ENCODE measurements around the genes SELP, MROH9, FMO1 and FMO4.

DNA sequence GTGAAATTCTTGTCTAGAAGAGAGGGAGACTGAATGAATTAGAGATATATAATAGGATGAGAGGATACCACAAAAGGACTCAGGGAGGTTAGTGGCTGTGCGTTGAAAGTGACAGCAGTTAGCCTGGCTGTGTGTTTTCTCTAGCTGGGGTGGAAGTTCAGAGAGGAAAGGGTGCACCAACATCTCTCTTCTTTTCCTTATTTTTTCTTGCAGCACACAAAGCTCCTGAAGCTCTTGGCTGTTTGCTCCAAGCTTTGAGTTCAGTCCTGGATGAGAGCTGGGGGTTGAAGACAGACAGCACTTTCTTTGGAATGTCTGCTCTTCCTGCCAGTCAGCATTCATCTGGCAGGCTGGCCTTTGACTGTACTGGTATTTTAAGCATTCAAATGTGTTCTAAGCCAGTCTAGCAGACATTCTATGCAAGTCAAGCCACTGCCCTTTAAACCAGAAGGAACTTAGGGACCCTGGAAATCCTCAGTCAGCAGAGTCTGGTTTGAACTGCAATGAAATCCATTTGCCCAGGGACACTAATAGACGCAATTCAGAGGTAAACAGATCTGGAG is 44.9 kb downstream of the XCL1 start:
- PRO-cap = no peak
- CAGE, long polyA plus RNA = no peak

GRCh38 chr1:168726034-168726848 is 2.8 kb downstream of the DPT start:
- PRO-cap = no peak
- CAGE, long polyA plus RNA = no peak

DNA sequence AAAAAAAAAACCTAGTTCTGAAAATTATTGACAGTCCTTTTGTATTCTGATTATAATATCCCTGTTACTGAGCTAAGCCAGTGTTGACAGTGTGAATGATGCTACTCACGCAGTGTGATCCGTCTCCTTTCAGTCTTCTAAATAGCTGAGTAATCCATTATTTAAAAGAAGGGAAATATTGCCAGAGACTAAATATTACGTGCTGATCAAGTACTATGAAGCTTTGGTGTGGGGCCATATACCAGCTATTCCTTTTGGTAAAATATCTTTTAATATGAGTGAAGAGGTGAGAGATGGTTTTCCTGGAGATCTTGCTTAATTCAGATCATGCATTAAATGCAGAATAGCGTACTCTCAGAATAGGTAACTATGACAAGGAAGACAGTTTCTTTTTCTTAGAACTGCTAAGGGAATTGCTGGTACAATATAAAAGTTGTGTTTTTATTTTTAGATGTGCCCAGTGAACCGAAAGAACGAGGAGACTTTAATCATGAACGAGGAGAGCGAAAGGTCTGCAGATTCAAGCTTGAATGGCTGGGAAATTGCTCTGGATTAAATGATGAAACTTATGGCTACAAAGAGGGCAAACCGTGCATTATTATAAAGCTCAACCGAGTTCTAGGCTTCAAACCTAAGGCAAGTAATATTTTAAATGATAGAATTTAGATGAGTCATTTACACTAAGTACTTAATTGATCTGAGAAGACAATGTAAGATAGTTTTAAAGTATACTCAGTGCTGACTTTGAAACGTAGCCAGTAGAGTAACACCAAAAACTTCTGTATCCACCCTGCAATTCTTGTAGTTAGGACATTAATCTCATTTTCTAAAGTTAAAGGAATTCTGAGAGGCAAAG is 20.5 kb downstream of the ATP1B1 start:
- PRO-cap = no peak
- CAGE, long polyA plus RNA = no peak

GRCh38 chr1:169309170-169309878 is 58.3 kb downstream of the NME7 start:
- PRO-cap = no peak
- CAGE, long polyA plus RNA = no peak

DNA sequence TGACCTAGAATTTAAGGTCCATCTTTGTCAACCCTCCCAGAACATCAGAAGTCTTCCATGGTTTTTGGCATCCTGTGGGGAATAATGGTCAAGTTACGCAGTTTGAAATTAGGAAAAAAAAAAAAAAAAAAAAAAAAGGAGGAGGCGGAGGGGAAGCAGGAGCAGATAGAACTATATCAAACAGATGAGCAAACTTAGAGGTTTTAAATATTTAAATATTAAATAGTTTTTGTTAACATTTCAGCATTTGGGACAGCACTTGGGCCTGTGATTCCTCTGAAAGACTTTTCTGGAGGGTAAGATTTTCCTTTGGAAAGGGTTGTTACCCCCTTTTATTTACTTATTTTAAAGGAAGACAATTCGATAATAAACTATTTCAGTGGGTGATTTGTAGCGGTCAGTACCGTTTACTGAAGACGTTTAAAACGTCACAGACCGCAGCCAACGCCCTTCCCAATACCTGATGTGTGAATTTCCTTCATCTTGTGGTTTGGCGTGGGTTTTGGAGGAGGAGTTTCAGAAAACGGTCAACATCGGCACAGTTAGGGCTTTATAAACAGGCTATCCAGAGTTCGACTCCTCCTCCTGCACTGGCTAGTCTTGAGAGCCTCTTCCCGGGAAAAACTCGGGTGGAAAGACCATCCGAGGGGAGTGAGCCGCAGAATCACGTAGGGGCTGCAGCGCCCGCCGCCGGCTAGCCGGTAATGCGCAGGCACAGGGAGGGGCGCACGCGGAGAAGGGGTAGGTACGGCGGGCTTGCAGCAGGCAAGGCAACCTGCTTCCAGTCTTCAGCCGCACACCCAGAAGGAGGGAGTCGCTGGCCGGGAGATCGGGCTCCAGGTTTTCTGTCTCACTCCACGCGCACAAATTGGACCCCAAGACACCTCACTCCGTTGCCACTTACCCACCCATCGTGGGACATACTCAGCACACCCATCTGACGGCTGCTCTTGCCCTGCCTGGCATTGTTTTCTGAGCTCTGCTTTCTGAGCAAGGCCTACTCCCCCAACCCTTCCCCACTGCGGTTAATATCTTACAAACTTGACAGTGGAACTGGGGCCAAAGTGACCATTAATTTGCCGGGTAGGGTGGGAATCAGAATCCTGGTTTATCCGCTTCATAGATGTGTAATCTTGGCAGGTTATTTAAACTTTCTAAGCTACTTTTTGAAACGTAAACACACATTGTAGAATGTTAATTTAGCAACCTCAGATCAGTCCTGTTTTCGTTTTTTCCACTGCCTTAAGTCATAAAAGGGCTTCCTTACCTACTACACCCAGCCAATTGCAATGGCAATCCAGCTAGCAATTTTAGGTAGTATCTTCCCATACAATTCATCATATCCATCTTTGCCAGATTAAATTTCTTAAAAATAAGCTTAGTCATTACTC is 25.5 kb downstream of the SLC19A2 start:
- PRO-cap = no peak
- CAGE, long polyA plus RNA = no peak

- PRO-cap = no peak
- CAGE, long polyA plus RNA = no peak
These were observed 974 bp upstream of the SLC19A2 start for GRCh38 chr1:169486595-169487240.

DNA sequence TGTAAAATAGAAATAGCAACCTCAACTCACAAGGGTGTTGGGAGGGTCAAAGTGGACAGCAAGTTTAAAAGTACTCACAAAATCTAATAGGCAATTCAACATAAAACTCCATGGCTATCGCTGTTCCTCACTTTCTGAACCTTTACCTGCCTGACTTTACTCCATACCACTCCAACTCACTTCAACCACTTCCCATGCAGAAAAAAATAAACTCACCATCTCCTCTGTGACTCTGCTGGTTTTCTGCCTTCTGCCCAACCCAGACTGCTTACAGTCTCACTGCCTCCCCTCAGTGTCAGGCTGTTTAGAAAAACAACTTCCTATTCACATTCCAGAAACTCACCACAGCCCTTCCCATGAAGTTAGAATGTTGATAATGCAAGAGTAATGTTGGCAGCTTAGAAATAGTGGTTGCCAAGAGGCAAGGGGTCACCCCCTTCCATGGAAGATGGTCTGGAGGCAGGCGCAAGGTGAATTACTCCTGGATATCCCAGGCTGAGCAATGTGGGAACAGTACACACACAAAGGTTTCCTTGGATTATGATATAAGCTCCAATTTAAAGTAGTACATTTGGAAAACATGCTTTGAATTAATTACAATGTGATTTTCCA is at the start of gene SELP:
Gene SELP, minus strand, starts transcription at position 269 of the 612 bp plus-strand sequence.
- PRO-cap = no peak
- CAGE, long polyA plus RNA = no peak

- PRO-cap = no peak
- CAGE, long polyA plus RNA = no peak
These were observed 469 bp downstream of the NTMT2 start for GRCh38 chr1:170146060-170146796.

DNA sequence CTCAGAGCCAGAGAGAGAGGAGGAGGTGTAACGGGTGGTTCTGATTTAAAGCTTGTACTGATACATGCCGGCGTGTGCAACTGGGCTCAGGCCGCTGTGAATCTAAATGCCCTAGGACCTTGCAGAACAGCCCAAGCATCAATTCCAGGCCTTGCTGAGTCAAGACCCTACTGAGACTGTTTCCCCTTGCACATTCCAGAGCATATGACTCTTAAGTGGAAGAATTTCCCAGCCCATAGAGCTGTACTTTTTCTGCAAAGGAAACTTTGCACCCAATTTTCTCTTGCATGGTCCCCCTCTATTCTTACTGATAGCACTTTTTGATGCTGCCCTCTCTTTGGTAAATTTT is 163.9 kb downstream of the NTMT2 start:
- PRO-cap = no peak
- CAGE, long polyA plus RNA = no peak

DNA sequence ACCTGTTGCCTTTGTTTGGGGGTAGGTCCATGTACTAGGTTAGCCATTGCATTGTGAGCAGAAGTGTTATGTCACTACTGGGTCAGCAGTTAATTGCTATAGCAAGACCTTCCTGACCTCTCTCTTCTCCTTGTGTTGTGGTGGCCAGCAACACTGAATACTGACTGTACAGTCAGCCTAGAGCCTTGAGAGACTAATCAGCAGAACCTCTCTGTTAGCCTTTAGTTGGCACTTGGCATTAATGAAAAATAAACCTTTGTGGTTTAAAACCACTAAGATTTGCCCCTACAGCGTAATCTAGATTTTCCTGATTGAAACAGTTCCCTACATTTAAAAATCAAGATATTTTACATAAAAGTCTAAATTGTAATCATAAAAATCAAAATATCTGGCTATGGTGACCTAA is 5.3 kb downstream of the GORAB start:
- PRO-cap = no peak
- CAGE, long polyA plus RNA = no peak

DNA sequence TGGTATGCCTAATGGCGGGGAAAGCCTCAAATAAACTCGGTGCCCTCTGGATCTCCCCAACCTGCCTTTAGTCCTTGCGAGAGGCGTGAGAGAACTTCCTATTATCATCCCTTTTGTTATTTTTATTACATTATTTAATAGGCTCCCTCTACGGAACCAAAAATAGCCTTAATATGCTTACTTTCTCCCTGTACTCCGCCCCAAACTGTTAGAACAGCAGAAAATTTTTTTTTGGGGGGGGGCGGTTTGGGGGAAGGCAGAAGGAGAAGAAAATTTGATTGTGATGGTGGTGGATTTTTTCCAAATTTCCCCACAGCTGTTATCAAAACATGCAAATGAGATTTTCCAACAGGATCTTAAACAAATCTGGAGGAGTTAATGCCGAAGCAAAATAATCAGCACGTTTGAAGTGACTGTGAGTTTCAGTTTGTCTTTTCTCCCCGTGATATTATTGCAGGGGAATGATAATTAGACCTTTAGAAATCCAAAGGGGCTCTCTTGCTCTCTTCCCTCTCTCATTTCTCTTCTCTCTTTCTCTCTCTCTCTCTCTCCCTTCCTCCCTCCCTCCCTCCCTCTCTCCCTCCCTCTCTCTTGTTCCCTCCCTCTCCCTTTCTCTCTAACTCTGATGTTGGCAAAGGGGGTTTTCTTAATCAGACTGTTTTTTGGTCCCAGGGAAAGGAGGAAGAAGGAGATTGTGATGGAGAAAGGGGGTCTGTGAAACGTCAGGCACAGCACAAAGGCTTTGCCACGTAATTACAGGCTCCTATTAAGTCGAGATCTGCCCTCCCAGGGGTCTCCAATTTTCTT is 1.2 kb upstream of the PRRX1 start:
- PRO-cap = no peak
- CAGE, long polyA plus RNA = no peak

DNA sequence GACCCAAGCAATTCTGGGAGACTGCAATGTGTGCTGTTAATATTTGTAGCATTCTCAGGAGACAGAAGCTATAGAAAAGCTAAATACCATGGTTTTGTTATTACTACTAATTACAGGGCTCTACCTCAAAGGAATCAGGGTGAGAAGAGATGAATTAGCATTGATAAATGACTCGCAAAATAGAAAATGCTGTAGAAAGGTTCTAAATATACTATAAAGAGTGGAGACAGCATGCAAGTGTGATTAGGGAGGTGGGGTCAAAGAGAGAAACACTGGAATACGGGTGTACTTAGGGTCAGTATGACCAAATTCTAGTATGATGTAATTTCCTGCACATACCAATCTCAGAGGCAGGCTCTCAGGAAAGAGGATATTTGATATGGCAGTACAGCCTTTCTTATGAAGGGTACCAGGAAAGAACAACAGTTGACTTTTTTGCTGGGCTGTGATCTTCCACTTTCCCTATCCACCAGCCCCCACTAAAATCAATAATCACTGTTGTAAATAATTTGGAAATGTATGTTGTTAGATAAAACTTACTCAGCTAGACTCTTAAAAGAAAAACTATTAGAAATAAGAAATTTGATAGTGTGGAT is 29.2 kb downstream of the PRRX1 start:
- PRO-cap = no peak
- CAGE, long polyA plus RNA = no peak

GRCh38 chr1:170935199-170935730 is at the start of gene MROH9:
Gene MROH9 (plus strand): TSS chr1:170935534.
- PRO-cap = no peak
- CAGE, long polyA plus RNA = no peak

DNA sequence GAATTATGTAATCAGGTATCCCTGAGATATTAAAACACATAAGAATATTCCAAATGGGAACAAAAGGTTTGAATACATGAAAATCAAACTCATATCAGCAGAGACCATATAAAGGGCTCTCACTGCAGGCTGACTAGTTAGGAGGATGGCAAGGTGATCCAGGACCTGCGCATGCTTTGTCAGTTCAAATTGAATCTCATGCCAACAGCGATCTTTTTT is 2.0 kb downstream of the FMO2 start:
- PRO-cap = no peak
- CAGE, long polyA plus RNA = no peak

DNA sequence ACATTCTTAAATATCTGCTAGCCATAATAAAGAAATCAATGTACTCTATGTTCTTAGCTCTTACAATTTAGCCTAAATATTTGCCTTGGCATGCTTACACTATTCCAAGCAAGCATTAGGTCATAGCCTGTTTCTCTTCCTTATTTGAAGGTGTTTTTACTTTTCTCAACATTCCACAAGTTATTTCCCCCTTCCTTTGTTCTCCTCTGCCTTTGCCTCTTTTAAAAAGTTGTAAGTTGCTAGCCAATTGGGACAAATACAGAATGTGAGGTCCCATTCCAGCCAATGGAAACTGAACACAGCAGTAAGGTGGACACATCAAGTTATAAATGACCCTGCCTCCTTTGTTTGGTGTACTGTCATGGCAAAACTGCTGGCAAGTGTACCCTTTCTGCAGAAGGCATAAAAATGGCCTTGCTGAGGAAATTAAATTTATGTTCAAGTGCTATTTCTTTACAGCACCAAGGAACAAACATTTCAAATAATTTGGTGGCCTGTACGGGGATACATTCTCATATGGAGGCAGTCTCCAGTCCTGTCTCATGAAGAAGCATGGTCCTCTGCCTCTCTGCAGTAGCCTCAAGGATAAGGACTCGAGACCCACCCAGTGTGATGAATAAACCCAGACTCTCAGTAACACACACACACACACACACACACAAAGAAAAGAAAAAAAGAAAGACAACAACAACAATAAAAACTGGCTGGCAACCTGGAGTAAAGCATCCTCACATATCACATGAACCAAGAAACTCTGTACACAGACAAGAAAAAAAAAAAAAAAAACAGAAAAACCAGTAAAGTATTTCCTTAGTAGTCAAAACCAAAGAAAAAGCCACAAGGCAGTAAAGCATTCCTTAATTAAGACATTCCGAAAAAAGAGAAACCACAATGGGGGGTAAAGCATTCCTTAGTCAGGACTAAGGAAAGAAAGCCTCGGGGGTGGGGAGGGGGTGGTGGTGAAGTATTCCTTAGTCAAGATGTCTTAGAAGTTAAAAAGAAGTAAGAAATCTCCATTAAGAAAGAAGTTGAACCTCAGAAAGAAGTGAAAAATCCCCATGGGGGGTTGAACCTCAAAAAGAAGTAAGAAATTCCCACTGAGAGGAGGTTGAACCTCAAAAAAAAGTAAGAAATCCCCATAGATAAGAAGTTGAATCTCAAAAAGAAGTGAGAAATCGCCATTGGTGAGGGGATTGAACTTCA is 28.6 kb upstream of the FMO1 start:
- PRO-cap = no peak
- CAGE, long polyA plus RNA = no peak

DNA sequence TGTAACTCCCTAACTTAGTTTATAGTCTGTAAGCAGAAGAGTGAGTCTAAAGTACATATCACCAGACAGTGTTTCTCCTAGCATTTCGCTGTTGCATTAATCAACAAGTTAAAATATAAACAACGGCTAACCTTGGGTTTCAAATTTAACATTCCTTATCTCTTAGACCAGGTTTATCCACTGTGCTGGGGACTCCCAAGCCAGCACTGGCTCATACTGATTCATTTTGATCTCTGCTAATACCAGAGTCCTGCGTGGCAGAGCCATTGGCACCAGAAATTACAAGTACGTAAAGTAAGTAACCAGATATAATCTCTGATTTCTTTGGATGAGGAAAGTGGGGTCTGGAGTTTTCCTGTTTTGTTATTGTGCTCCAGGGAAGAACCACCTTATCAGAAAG is at the start of gene FMO1:
Gene FMO1, plus strand, starts transcription at position 165 of the 400 bp plus-strand sequence.
- PRO-cap = no peak
- CAGE, long polyA plus RNA = no peak

DNA sequence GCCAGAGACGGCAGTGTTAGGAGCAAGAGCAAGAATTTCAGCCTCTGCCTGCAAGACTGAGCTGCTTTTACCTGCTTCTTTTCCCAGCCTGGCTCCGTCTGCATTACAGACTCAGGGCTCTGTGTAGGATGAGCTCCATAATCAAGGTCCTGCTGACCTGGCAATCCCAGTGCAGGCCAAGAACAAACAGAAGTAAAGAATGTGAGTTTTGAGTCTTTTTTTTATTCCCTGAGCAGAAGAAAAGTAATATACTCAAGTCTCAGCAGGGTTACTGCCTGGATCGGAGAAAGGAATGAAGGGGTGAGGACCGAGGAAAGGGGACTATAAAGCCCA is 10.2 kb downstream of the FMO1 start:
- PRO-cap = no peak
- CAGE, long polyA plus RNA = no peak

GRCh38 chr1:171313704-171314284 is at the start of gene FMO4:
Gene FMO4 (plus strand): TSS chr1:171314183.
- PRO-cap = bidirectional peak, plus-strand start at chr1:171314153, minus-strand start at chr1:171313946
- CAGE, long polyA plus RNA = no peak

DNA sequence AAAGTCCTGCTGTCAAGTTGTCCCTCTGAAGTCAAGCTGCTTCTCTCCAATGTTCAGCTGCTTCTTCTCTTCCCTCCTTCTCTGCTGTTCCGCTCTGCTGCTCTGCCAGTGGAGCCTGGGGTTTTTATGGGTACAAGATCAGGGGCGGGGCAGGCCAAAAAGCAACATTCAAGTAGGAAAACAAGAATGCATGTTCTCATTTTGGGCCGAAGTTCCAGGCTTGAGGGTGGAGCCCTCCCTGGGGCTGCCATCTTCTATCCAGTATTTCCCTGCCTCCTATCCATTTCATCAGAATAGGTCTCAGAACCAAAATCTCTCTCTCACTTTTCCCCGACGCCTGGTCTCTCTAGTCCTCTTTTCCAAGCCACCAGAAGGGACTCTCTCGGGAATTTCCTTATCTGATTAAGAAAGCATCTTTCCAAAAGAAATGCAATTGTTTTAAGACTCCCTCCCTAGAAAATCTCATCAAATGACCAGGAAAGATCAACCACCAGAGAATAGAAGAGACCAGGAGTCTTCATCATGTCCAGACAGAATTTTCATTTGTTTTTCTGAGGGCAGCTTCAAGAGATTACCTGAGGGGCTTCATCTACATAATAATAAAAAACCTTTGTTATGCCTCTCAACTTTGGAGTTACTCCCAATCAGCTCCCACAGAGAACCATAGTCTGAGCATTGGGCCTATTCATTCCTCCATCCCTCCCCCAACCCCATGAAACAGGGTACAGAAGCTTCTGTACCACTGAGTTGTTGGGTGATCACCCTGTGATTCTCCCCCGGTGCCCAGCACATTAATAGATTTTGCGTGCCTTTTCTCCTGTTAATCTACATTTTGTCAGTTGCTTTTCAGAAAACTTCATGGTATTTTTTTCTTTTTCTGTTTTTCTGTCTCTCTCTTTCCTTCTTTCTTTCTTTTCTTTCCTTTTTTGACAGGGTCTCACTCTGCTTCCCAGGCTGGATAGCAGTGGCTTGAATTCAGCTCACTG is 53.5 kb upstream of the PRRC2C start:
- PRO-cap = no peak
- CAGE, long polyA plus RNA = no peak

GRCh38 chr1:171595109-171595475 is 27.0 kb upstream of the MYOCOS start:
- PRO-cap = no peak
- CAGE, long polyA plus RNA = no peak

All from B cell (primary cell).